ENCODE results near the genes GPC1, DUSP28 and GPR35.

DNA sequence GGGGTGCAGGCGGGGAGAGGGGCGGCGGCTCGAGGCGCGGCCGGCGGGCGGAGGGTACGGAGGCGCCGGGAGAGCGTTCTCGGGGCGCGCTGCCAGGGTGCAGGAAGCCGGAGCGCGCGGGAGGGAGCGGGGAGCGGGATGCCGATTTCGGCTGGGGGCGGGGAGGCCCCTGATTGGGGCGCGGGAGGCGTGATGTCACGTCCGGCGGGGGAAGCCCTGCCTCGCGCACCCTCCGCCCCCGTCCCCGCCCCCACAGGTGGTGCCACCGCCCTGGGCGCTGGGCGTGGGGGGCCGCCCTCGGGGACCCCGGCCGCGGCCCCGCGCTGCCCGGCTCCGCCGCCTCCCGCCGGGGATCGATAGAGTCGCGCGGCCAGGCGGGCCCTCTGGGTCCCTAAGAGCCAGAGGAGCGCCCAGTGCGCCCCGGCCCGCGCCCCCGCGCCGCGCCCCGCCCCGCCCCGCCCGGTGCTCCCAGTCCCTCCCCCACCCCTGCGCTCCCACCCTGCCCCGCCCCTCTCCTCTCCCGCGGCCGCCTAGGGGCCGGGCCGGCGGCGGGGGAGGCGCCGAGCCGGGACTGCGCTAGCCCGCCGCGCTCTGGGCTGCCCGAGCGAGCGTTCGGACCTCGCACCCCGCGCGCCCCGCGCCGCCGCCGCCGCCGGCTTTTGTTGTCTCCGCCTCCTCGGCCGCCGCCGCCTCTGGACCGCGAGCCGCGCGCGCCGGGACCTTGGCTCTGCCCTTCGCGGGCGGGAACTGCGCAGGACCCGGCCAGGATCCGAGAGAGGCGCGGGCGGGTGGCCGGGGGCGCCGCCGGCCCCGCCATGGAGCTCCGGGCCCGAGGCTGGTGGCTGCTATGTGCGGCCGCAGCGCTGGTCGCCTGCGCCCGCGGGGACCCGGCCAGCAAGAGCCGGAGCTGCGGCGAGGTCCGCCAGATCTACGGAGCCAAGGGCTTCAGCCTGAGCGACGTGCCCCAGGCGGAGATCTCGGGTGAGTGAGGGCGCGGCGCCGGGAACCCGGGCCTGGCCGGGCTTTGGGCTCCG is at the start of gene GPC1:
GPC1 (plus strand) TSS at position 560 of the 1,034 bp plus-strand sequence.
- PRO-cap: unidirectional peak, plus-strand start at position 560 of the sequence; unidirectional peak, plus-strand start at position 603 of the sequence

- PRO-cap: no peak
Measured at GRCh38 chr2:240453591-240453929, 18.1 kb downstream of the GPC1 start.

DNA sequence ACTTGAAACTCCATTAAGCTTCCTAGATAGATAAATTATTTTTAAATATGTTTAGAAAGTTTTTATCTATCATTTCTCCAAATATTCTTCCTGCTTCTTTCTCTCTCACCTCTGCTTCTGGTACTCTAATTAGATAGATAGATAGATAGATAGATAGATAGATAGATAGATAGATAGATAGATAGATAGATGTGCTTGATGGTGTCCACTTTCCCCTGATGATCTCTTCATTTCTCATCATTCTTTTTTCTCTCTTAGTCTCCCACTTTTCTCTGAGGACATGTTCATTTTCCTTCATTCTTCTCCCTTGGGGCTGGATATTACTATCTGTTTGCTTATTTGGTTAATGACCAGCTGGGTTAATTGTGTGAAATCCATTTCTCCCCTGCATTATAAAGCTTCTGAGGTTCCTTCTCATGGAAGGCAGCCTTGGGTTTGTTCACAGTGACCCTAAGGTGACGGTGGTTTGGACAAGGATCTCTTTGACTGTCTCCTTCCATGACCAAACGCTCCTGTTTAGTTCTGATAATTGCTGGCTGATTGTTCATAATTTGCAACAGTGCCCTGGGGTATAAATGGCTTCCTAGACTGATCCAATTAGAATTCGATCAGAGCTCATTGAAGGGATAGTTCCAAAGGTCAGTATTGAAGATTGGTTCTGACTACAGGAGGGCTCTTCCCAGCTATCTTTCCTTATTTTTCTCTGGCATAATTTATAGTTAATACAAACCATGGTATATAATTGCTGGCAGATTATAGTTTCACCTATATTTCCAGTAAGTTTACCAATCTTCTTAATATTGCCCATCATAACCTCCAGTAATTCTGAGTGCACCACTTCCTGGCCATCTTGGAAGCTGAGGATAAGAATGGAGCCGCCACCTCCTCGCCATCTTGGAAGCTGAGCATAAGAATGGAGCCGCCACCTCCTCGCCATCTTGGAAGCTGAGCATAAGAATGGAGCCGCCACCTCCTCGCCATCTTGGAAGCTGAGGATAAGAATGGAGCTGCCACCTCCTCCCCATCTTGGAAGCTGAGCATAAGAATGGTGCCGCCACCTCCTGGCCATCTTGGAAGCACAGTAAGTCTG is 61.1 kb downstream of the GPC1 start:
- PRO-cap: no peak

DNA sequence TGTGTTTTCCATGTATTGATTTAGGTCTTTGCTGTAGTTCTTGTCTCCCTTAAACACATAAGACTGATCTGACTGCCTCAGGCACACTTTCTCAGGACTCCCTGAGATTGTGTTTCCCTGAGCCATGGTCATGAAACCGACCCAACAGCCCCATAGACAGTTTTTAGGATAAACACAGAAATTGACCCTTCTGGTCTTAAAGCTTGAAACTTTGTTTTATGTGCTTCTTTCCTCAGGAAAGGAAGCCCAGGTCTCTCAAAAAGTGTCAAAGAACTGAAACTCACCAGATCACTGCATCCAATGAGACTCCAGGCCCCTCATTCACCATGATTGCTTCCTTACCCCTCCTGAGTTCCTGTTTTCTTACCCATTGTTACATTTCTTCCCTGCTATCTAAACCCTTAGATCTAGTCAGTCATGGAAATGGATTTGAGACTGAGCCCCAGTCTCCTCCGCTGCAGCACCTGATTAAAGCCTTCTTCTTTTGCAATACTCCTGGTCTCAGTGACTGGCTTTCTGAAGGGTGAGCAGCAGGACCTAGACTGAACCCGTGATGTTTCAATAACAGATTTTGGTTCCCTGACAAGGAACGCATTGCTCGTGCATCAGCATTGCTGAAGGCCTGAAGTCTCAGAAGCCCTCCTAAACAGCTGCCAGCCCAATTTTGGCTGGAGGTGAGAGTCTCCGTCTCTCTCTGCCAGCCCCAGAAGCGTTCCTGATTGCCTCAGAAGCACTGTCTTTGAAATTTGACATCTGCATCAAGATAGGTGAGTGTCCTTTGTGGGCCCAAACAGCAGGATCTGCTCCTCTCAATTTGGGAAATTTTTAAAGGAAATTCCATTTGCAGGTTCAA is 17.3 kb downstream of the ANKMY1 start:
- PRO-cap: no peak

- PRO-cap: no peak
Measured at GRCh38 chr2:240544297-240544657, 13.5 kb downstream of the ANKMY1 start.

DNA sequence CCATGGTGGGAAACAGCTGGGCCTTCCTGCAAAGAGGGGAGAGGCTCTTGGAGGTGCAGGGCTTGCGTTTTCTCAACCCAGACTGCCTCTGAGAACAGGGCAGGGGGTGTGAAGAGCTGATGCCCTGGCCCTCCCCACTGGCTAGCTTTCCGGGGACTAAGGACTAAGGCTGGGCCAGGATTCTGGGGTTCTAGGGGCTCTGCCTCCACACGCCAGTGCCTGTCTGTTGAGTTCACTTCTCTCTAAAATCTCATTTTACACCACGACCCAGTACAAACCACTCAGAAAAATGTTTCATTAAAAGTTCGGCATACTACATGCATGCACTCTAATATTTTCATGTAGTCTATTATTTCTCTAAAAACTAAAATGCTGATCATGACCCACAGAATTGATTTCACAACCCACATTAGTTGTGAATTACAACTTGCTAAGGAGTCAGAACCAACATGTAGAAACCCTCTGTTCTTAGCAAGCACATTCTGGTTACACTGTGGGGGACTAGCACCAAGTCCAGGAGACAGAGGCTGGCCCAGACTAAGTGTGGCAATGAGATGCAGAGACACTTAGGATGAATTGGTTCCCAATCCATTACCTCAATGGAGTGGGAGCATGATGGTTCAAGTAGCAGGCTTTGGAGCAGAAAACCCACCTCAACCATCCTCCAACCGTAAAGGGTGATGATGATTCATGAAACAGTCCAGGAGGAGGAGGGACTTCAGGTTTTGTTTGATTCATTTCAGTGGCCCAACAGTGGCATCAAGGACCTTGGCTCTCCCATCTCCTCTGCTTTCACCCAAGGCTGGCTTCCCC is 1.0 kb upstream of the ANKMY1 start:
- PRO-cap: no peak

DNA sequence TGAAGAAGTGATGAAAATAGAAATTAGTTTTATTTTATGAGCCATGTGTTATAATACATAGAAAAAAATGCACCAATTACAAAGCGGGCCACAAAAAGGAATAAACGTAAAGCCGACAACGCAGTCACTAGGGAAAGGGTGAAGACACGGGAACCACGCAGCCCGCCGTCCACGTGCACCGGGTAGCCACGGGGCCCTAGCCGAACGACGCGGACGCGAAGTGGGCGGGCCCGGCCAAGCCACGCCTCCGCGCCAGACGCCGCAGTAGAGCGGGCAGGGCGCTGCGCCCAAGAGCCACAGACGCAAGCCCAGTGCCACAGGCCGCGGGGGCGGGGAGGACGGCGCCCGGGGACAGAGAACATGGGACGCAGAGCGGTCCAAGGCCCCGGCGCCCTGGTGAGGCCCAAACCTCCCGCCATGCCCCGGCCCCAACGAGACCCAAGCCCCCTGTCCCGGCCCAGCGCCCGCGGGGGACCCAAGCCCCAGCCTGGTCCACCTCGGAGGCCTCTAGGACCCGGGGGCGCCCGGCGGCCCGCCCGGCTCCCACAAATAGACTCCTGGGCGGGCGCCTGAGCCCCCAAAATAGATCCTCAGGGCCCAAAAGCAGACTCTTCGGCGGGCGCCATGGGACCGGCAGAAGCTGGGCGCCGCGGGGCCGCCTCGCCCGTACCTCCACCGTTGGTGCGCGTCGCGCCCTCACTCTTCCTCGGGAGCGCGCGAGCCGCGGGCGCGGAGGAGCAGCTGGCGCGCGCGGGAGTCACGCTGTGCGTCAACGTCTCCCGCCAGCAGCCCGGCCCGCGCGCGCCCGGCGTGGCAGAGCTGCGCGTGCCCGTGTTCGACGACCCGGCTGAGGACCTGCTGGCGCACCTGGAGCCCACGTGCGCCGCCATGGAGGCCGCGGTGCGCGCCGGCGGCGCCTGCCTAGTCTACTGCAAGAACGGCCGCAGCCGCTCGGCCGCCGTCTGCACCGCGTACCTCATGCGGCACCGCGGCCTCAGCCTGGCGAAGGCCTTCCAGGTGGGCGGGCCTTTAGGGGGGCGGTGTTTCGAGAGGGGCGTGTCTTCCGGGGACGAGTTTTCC is at the start of gene DUSP28:
DUSP28 (plus strand) TSS at position 297 of the 1,080 bp plus-strand sequence.
- PRO-cap: unidirectional peak, plus-strand start at position 130 of the sequence; unidirectional peak, plus-strand start at position 319 of the sequence; unidirectional peak, minus-strand start at position 708 of the sequence; bidirectional peak, plus-strand start outside the sequence, minus-strand start at position 978 of the sequence

- PRO-cap: no peak
Measured at GRCh38 chr2:240565211-240565370, 3.2 kb upstream of the RNPEPL1 start.

- PRO-cap: no peak
Measured at GRCh38 chr2:240569765-240570183, 1.5 kb downstream of the RNPEPL1 start.

DNA sequence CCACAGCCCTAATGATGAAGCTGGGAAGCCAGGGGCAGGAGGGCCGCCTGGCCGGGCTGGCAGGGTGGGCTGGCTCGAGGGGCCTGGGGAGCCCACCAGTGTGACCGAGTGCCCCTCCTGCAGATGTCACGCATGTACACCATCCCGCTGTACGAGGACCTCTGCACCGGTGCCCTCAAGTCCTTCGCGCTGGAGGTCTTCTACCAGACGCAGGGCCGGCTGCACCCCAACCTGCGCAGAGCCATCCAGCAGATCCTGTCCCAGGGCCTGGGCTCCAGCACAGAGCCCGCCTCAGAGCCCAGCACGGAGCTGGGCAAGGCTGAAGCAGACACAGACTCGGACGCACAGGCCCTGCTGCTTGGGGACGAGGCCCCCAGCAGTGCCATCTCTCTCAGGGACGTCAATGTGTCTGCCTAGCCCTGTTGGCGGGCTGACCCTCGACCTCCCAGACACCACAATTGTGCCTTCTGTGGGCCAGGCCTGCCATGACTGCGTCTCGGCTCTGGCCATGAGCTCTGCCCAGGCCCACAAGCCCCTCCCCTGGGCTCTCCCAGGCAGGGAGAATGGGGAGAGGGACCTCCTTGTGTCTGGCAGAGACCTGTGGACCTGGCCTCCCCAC is 8.9 kb upstream of the CAPN10 start:
- PRO-cap: no peak

DNA sequence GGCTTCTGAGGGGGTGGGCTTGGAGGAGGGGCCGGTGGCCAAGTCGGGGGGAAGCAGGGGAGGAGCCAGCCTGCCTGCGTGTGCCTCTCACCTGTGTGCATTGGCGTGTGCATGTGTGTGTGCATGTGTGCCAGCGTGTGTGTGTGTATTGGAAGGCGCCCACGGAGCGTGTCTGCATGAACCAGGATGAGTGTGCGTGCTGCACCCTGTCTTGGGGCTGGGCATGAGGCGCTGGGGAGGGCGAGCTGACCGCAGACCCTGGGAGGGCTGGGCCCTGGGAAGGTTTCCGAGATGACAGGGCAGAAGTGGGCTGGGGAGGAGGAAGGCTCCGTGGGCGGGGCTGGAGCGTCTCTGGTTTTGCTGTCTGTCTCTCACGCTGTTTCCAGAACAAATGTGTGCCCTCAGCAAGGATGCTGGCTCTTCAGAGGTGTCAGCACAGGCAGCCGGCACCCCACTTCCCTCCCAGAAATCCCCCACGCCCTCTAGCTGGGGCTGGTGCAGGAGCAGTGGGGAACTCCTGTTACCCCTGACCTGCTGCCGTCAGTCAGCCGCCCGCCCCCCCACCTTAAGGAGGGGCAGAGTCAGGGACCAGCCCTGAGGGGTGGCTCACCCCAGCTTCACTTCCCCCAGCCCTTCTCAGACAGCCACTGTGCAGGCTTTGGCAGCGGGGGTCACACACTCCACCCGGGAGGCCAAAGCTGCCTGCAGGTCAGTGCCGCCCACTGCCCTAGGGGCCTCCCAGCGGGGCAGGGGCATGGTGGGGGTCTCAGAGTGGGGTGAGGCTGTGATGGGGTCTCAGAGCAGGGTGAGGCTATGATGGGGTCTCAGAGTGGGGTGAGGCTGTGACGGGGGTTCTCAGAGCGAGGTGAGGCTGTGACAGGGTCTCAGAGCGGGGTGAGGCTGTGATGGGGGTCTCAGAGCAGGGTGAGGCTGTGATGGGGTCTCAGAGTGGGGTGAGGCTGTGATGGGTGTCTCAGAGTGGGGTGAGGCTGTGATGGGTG is at the start of gene GPR35:
GPR35 (plus strand) TSS at position 620 of the 1,001 bp plus-strand sequence.
- PRO-cap: no peak

- PRO-cap: no peak
Measured at GRCh38 chr2:240793977-240794818, 25.8 kb downstream of the KIF1A start.

DNA sequence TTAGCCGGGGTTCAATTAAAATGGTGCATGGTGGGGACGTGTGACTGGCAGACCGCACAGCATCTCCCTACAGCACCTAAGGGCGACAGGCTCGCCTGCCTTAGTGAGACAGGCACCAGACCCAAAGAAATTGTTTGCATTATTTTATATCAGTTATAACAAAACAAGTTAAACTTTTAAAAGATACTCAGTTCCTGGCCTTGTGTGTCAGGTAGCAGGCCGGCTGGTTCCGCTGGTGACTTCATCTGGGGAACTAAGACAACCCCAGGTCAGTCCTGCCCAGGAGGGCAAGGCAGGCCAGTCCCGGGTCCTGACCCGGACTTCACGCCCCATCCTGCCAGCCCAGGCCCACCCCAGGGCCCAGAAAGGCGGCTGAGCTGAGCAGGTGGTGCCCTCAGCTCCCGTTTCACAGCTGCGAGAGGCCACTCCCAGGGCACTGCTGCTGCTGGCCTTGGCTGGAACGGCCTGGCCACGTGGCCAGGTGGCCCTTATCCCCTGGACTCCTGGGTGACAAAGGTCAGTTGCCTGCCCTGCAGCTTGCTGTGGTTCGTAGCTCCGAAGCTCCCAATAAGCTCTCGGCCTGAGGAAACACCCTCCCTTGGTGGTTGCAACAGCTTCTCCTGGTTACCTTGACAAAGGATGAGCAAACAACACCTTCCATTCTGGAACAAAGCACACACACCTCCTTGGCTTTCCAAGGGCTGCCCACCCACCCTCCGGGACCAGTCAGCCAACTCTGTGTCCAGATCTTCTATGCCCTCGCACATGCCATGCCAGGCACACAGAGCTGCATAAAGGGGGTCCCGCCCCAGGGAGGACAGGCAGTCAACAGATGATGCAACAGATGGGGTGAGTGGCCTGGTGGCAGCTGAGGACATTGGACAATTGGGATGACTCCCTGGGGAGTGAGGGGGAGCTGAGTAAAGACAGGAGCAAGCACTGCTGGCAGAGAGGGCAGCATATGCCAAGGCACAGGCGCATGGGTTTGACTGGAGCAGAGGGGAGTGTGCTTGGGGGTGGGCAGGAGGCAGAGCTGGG is 11.3 kb upstream of the AGXT start:
- PRO-cap: no peak

- PRO-cap: no peak
Measured at GRCh38 chr2:240864319-240865069, 4.1 kb upstream of the AGXT start.

GRCh38 chr2:240960391-240961056 is 37.9 kb upstream of the SNED1 start:
- PRO-cap: no peak

DNA sequence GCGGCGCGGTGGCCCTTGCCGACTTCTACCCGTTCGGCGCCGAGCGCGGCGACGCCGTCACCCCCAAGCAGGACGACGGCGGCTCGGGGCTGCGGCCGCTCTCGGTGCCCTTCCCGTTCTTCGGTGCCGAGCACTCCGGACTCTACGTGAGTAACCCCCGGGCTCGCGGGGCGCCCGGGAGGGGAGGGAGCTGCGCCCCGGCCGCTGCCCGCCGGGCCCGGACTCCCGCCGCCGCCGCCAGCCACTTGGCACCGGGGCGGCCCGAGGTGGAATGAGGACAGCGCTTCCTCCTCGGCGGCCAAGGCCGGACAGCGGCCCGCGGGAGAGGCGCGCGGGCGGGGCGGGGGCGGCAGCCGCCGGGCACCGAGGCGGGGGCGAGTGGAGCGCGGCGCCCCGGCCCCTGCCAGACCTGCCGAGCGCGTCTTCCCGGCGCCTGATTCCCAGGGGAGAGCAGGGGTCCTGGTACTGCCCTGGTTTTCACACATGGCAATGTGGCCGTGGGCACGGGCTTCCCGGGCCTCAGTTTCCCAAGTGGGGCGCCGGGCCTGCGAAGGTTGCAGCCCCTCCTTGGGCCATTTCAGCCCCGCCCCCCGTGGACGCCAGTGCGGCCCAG is 593 bp downstream of the SNED1 start:
- PRO-cap: bidirectional peak, plus-strand start at position 324 of the sequence, minus-strand start at position 263 of the sequence

GRCh38 chr2:241000528-241001236 is 2.3 kb downstream of the SNED1 start:
- PRO-cap: no peak

GRCh38 chr2:241008761-241009646 is 10.6 kb downstream of the SNED1 start:
- PRO-cap: no peak

DNA sequence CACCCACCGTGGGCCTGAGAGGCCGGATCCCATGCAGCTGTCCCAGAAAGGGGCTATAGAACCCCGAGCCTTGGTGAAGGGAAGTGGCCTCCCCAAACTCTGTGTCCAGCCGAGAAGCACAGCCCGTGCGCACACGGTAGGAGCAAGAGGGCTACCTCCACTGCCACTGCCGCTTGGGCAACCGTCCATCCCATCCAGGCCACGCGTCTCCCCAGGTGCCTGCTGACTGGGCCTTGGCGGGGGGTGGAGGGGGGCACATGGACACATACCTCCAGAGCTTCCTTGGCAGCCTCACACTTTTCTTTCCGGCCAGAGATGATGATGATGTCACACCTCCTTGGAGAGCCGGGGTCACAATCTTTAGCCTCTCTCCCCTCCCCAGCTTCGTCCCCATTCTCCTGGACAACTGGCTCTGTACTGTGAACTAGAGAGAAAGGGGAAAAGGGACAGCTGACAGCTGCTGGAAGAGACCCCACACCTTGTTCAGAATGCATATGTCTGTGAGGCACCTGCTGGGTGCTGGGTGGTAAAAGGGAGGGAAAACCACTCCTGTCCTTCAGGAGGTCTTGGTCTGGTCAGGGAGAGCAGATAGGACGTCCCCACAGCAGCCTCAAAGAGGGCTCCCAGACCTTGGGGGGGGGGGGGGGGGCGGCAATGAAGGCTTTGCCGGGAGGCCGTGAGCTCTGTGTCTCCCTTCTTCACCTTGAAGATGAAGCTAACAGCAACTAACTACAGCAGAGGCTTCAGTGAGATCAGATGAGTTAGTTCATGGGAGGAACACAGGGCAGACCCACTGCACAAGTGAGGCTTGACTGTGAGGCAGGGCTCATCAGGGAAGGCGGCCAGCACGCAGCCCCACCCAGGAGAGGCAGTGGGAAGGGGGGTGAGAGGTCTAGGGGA is 48.1 kb downstream of the ANO7 start:
- PRO-cap: no peak

DNA sequence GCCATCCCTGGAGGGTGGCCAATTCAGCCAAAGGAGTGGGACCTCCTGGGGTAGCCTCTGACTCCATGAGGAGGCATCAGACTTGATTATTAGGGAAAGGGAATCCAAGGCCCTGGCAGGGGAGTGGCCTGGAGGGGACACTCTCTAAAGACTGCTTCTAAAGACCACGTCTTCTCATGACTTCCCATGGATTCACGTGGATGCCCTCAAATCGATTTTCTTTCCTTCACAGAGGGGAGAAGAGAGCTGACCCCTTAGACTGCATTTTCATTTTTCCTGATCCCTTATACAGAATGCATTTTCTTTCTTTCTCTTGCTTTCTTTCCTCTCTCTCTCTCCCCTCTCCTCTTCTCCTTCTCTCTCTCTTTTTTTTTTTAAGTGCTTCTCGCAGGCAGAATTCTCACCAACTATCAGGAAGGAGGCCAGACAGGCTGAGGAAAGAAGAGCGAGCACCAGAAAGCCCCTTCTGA is 50.6 kb downstream of the ANO7 start:
- PRO-cap: no peak